Right ventricle myocardium (tissue), 1 donor: ENCODE measurements around a stretch of chr15.

GRCh38 chr15:31346511-31347703 is 20.3 kb downstream of the KLF13 start:
- PRO-cap, 2 experiments: no peak in any of the 2 experiments

DNA sequence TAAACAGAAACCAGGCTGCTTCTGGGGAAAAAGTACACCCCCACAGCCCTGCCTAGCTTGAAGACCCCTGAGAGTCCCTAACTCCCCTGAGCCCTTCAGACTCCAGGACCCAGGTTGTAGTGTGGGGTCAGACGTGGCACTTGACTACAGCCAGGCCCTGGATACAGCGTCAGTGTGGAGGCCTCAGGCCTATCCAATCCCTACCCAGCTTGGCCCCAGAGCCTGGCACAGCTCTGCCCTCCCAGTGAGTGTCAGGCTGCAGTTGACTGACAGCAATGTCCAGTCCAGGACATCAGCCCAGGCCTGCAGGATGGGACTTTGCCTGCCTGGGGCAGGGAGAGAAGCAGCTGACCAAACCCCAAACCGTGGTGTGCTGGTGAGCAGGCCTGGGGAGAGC is 27.3 kb downstream of the KLF13 start:
- PRO-cap, 2 experiments: peak in 2 of 2 experiments; most common plus-strand start position 282 of the sequence (in 2); most common minus-strand start position 121 of the sequence (in 2)

DNA sequence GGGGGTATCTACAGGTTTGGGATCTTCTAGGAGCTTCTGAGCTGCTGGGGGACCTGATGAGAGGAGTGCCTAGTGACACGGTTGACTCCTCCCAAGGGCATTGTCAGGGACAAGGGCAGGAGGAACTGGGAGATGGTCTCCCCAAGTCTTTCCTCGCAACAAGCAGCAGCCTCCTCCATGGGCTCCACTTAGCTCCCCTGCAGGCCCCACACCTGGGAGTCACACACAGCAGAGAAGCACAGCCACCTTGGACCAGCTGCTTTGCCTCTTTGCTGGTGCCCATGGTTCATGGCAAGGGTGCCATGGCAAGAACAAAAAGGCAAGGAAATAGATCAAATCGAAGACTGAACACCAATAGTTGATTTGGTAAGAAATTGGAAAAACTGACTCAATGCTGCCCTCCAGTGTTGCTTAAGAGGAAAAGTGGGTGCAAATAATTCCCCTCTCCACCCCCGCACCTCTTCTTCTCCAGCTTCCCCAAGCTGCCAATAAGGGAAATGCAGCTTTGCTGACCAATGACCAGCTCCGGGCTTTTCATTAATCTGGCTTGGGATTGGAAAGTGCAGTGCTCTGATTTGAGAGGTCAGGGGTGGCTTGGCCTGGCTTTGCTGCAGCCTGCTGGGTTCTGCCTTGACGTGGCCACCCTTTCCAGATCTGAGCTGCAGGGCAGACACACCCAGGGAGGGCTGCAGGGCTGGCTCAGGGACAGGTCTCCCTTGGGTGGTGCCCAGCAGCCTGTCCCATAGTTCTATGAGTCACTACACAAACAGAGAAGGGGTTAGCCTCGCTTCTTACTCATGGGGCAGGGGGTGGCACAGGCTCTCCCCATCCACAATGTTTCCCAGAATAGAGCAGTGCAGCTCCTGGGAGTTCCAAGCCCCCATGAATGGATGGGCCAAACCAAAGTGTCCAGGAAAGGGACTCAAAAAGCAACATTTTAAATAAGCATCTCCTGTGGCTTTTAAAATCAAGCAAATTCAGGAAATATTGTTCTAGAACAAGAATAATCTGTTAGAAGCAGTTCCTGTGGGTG is 162.0 kb downstream of the KLF13 start:
- PRO-cap, 2 experiments: no peak in any of the 2 experiments

DNA sequence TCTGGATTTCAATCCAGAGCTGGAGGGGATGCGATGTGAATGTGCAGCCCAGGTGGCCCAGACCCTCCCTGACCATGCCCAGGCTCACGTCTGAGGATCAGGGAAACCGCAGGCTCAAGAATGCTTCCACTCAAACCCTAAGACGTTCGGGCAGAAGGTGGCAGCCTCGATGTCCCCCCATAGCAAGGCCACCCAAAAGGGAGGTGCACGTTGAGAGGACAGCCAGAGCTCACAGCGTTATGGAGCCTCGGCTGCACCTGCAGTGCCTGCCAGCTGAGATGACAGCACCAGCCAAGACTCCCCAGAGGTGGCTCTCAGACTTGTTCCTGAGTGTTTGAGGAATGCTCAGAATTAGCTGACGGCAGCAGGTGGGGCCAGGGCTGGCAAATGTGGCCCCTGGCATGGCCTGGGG is 177.7 kb downstream of the KLF13 start:
- PRO-cap, 2 experiments: no peak in any of the 2 experiments

GRCh38 chr15:31554093-31554707 is 227.6 kb downstream of the KLF13 start:
- PRO-cap, 2 experiments: no peak in any of the 2 experiments

DNA sequence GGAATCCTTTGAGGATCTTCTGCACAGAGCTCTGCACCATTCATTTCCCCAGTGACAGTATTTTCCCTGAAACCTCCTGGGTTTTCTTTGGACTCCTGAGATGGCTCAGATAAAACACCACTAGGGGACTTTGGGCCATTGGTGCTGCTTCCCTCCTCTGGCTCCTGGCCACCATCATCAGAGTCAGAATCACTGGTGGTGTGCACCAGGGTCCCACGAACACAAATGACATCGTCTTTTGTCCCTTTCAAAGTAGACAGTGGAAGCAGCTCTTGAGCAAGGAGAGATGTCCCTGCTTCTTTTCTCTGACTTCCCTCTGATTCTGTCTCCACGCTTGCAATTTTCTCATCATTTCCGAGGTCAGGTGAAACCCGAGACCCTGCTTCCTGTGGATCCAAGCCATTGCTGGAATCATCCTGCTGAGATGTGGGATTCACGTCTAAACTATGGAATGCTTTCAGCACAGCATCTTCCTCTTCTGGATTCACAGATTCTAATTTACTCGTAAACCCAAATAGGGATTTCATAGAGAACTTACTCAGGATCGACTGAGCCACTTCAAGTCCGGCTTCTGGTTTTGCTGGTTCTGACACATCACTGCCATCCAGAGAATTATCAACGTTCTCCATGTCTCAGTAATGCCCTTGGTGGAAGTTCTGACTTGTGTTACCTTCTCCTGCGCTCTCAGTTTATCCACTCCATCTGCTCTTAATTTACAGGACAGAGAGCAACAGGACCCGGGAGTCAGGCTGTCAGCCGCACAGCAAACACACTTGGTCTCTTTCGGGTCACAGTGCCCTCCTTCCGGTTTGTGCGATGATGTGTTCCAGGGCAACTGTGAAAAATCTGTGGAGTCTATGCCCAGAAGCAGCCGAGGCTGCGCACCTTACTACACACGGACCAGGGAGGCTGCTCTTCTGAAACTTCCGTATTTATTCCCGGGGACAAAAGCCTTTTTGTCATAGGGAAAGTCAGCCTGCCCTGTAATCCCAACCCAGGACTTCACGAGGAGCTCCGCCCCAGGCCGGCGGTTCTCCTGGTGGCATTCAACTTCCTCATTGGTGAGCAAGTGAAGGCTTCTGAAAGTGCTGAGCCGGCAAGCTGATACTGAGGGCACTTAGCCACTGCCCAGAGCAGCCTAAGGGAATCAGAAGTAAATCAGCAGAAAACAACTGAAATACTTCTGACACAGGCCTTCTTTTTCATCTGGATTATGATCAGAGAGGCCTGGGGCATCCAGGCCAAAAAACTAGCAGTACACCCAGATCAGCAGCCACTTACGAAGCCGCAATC is 126.8 kb downstream of the FMN1 start:
- PRO-cap, 2 experiments: no peak in any of the 2 experiments

GRCh38 chr15:33584843-33585300 is 274.1 kb downstream of the RYR3 start:
- PRO-cap, 2 experiments: no peak in any of the 2 experiments

DNA sequence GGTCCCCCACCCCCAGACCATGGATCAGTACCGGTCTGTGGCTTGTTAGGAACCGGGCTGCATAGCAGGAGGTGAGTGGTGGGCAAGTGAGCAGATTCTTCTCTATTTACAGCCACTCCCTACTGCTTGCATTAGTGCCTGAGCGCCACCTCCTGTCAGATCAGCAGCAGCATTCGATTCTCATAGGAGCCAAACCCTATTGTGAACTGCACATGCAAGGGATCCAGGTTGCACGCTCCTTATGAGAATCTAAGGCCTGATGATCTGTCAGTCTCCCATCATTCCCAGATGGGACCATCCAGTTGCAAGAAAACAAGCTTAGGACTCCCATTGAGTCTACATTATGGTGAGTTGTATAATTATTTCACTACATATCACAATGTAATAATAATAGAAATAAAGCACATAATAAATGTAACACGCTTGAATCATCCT is 25.8 kb downstream of the CHRM5 start:
- PRO-cap, 2 experiments: no peak in any of the 2 experiments

- PRO-cap, 2 experiments: no peak in any of the 2 experiments
Observed at GRCh38 chr15:34359418-34360276, 7.3 kb downstream of the LPCAT4 start.

- PRO-cap, 2 experiments: no peak in any of the 2 experiments
Observed at GRCh38 chr15:34720148-34720714, 34.6 kb downstream of the GJD2 start.

DNA sequence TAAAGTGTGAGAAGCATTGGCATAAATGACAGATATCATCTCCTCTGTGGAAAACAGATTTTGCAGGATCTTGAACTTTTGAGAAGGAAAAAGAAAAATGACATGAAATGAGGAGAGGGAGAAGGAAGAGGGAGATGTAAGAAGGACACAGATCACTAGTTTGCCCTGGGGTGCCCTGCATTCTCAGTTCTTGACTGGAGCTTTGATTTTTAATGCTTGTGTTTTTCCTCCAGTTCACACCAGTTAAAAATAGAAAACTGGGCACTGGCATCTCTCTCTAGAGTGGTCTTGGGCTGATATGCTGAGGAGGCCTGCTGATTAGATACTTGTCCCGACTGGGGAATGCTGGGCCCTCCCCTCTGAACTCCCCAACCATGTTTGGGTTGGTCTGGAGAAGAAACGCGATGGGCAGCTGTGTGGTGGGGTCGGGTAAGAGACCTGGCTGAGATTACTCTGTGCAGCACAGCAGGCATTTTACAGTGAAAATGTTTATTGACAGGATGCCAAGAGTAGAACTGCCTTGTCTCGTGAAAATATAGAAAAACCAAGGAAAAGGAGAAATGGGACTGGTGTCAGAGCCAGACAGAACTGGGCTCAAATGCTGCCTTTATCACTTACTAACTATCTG is 1.5 kb upstream of the ACTC1 start:
- PRO-cap, 2 experiments: peak in 2 of 2 experiments; most common plus-strand start position 398 of the sequence (in 2); most common minus-strand start position 196 of the sequence (in 2)

GRCh38 chr15:35209949-35210284 is 124.8 kb upstream of the NANOGP8 start:
- PRO-cap, 2 experiments: no peak in any of the 2 experiments

- PRO-cap, 2 experiments: no peak in any of the 2 experiments
Observed at GRCh38 chr15:35306209-35306715, 221.2 kb upstream of the NANOGP8 start.

GRCh38 chr15:35705890-35706309 is 159.9 kb upstream of the DPH6 start:
- PRO-cap, 2 experiments: peak in 2 of 2 experiments; most common plus-strand start chr15:35706052 (in 1); most common minus-strand start chr15:35705960 (in 2)

DNA sequence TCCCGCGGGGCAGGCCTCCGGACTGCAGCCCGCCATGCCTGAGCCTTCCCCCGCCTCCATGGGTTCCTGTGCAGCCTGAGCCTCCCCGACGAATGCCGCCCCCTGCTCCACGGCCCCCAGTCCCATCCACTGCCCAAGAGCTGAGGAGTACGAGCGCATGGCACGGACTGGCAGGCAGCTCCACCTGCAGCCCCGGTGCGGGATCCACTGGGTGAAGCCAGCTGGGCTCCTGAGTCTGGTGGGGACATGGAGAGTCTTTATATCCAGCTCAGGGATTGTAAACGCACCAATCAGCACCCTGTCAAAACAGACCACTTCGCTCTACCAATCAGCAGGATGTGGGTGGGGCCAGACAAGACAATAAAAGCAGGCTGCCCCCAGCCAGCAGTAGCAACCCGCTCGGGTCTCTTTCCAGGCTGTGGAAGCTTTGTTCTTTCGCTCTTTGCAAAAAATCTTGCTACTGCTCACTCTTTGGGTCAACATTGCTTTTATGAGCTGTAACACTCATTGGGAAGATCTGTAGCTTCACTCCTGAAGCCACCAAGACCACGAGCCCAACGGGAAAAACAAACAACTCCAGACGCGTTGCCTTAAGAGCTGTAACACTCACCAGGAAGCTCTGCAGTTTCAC is 501.3 kb upstream of the DPH6 start:
- PRO-cap, 2 experiments: no peak in any of the 2 experiments

DNA sequence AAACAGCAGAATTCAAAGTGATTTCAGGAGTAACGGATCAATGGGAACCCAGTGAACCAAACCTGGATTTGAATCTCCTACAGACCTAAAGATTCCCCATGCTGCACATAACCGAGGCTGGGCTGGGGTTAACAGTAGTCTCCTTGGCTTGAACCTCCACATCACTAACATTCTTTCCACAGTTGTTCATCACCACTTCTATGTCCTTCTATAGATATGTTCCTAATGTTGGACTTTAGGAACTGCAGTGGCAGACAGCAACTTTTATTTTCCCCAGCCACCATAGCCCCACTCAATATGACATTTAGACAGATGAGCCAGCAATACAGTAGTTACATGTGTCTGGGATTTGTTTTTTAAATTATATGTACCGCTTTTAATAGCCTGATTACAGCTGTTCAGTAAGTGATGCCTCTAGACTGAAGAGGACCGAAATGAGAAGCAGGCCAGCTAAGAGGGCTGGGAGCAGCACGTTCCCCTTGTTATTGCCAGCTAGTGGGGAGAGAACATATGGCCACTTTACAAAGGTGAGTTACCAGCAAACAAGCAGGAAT is 472.7 kb upstream of the CDIN1 start:
- PRO-cap, 2 experiments: no peak in any of the 2 experiments

DNA sequence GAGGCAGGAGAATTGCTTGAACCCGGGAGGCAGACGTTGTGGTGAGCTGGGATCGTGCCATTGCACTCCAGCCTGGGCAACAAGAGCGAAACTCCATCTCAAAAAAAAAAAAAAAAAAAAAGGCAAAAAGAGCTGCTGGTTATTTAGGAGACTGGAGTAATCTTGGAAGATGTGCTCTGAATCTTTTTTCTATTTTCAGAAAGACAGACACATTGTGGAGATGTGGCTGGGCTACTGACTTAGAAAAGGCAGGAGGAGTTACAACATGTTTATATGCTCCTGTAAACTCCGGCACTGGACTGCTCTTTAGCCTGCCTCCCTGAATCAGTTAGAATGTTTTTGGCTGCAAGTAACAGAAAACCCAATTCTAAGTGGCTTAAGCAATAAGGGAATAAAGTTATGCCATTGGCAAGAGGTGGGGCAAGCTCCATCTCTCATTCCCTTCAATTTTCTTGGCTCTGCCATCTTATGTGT is 22.2 kb upstream of the MEIS2 start:
- PRO-cap, 2 experiments: no peak in any of the 2 experiments

GRCh38 chr15:37558209-37558613 is 376.2 kb upstream of the TMCO5A start:
- PRO-cap, 2 experiments: no peak in any of the 2 experiments

- PRO-cap, 2 experiments: no peak in any of the 2 experiments
Observed at GRCh38 chr15:38130616-38131306, 121.9 kb upstream of the SPRED1 start.

- PRO-cap, 2 experiments: no peak in any of the 2 experiments
Observed at GRCh38 chr15:39301569-39302226, 279.2 kb upstream of the THBS1 start.